ENCODE data around the gene C9orf85.

DNA sequence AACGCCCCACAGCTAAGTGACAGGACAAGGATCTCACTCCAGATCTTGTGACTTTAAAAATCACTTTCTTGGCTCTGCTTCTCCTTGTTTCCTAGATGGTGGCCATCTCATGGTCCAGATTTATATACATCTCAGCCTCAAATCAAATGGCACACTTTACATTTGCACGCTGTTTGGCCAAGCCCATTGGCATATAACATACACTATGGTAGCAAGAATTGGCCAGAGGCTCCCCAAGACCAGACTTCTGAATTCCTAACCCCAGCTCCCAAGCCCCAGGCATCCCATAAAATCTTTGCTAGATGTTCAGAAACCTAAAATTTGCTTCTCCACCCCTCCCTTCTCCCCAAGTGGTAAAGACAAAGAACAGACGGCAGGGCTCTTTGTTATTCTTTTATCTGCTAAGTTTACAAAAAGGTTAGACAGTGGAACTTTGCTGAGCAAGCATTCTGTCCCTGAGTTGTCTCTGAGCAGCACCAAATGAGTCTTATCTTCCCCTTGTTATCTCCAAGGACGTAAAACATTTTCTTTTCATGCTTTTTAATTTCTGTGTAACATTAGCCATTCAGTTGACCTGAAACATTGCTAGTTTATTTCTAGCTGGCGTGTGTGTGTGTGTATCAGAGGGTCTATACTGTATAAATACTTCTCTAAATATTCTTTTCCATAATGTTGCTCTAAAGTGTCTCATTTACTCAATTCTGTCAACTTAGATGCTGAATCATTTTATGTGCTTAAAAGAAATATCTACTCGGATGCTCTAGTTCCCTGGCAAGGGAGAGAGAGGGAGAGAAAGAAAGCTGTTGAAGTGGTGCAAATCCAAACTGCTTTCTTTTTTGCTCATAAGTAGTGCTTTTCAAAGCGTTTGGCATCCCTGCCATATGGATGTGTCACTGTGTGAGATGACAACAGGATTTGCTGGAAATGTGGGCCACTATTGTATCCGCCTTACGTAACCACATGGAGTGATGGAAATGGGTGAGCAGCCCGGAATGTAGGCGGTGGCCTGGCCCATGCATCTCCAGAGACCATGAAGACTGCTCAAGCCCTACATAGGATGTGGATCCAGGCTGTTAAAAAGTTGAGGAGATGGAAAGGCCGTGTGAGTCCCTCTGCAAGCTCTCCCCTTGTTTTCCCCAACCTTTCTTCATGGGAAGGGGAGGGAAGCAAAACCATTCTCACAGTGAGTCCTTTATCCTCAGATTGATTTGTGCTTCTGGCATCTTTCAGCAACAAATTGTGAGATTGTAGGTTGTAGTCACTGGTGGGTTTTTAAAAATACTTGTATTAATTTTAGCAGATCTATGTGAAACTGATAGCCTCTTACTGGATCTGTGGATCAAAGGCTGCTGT, 30.5 kb downstream of the TJP2 start:
- RRBS, result no CpG with 5 or more reads among the region's 12 CpGs

DNA sequence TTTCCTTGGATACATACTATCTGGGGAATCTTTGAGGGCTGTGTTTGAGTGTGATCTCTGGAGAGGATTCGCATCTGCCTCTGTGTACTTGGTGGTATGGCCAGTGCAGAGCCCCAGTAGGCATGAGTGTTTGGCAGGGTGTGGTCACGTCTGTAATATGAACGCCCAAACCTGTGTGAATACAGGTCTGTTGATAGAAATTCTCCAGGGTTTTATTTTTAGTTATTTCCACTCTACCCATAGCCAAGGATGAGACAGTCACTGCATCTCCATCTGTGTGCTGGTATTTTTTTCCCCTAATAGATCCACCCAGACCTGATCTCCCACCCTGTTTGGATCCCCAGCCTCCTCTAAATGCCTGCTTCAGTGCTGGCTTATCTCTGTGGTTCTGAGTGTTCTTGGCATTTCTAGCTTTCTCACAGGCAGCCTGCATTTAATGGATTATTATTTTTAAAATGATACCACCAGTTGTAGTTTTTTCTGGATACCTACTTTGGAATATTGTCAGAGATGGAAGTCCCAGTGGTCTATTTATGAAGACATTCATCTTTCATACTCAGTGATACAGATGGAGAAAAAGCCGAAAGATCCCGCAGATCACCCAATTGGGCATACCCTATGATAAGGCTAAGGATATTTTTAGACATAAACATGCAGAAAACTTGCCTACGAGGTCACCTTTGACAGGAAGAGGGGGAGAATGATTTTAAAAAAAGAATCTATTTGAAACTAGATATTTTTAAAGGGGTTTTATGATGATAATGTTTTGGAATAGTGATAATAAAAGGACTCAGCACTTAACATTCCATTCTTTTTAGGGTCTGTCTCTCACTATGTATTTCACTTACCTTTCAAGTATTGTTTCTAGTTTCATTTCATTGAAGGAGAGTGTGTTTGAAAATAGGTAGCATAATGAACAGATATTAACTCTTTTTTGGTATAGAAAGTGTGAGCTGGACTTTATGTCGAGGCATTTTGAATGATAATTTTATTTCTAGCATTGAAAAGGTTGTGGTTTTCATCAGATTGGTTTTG, 37.7 kb downstream of the TJP2 start:
- RRBS, result no CpG with 5 or more reads among the region's 7 CpGs

DNA sequence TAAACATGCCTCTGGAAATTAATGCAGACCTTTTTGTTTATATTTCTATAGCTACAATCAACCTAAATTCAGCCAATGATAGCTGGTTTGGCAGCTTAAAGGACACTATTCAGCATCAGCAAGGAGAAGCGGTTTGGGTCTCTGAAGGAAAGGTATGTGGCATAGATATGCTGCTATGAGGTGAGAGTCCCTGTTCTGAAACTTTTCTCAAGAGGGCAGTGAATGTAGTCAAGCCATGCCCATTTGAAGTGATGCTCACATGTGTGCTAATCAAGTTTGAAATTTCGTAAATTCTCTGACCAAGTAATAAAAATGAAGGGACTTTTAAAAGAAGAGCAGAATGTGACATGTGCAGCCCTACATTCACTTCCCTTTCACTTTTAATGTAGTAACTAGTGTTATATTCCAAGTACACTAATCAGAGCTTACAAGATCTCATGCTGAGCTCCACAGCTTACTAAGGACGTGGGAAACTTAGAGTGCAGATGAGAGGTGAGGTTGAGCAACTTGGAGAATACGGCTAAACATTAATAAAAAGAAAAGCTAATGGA, 72.6 kb downstream of the TJP2 start:
- RRBS, result no CpG with 5 or more reads among the region's 4 CpGs

DNA sequence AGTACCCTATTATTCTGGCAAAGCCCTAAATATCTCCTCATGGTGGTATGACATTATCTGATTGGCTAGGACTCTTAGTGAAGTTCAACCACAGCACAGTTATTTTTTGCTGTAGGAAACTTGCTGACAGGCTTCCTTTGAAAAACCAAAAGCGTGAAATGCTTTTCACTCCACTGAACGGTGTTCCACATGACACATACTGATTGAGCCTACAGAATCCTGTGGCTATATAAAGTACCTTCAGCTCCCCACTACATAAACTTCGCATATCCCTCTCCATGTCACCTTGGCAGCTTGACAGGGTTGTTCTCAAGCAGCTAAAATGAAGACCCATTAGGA, 91.7 kb downstream of the APBA1 start:
- RRBS, result no CpG with 5 or more reads among the region's 3 CpGs

DNA sequence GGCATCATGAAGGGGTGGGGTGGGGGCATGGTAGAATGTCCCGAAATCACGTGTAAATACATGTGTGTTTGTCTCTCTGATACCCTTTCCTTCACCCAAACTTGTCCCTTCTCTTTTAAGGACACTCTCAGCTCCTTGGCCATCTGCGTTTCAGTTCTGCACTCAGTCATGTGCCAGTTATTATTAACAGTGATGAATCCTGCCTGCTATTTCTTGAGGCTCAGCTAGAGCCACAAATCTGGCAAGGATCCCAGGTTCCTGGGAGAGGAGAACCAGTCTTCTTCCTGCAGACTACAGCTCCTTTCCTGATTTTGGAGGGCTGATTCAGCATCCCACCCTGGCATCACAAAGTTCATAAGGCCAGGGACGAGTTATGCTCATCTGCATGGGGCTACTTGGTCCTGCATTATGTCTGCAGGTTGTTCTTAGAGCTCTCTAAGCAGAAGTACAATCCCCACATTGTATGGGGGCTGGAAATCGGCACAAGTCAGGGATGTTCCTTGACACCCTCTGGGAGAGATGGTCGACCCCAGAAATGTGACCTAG, 5.6 kb downstream of the MAMDC2 start:
- RRBS, result no CpG with 5 or more reads among the region's 6 CpGs

DNA sequence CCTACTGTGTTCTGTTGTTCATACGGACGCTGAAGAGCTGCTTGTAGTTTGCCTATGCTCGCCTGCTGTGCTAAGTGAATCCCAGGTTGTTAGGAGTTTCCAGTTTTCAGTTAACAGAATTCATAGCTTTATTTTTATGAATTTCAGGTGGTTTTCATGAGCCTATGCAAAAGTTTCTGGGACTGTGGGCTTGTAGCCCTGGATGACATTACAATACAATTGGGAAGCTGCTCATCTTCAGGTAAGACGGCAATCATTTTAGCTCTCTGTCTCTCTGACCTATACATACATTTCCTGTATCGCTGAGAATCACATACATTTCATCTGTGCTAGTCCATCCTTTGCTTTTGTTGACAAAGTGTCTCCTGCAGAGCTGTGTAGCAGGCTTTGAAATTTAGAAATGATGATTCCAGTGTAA, 90.2 kb upstream of the SMC5 start:
- RRBS, result no CpG with 5 or more reads among the region's 5 CpGs

DNA sequence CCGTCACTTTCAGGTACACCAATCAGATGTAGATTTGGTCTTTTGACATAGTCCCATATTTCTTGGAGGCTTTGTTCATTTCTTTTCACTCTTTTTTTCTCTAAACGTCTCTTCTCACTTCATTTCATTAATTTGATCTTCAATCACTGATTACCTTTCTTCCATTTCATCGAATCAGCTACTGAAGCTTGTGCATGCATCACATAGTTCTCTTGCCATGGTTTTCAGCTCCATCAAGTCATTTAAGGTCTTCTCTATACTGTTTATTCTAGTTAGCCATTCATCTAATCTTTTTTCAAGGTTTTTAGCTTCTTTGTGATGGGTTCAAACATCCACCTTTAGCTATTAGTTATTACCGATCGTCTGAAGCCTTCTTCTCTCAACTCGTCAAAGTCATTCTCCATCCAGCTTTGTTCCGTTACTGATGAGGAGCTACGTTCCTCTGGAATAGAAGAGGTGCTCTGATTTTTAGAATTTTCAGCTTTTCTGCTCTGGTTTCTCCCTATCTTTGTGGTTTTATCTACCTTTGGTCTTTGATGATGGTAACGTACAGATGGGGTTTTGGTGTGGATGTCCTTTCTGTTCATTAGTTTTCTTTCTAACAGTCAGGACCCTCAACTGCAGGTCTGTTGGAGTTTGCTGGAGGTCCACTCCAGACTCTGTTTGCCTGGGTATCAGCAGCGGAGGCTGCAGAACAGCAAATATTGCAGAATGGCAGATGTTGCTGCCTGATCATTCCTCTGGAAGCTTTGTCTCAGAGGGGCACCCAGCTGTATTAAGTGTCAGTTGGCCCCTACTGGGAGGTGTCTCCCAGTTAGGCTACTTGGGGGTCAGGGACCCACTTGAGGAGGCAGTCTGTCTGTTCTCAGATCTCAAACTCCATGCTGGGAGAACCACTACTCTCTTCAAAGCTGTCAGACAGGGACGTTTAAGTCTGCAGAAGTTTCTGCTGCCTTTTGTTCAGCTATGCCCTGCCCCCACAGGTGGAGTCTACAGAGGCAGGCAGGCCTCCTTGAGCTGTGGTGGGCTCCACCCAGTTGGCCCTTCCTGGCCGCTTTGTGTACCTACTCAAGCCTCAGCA, 47.2 kb upstream of the SMC5 start:
- RRBS, result no CpG with 5 or more reads among the region's 12 CpGs

DNA sequence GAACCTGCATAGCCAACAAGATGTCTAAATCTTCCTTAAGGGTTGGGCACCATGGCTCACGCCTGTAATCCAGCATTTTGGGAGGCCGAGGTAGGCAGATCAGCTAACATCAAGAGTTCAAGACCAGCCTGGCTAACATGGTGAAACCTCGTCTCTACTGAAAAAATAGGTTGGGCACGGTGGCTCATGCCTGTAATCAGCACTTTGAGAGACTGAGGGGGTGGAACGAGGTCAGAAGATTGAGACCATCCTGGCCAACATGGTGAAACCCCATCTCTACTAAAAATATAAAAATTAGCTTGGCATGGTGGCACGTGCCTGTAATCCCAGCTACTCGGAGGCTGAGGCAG, 43.2 kb downstream of the SMC5 start:
- RRBS, result no CpG with 5 or more reads among the region's 7 CpGs

GRCh38 chr9:70409670-70410268, 4.7 kb downstream of the KLF9 start:
- RRBS, result no CpG with 5 or more reads among the region's 2 CpGs

DNA sequence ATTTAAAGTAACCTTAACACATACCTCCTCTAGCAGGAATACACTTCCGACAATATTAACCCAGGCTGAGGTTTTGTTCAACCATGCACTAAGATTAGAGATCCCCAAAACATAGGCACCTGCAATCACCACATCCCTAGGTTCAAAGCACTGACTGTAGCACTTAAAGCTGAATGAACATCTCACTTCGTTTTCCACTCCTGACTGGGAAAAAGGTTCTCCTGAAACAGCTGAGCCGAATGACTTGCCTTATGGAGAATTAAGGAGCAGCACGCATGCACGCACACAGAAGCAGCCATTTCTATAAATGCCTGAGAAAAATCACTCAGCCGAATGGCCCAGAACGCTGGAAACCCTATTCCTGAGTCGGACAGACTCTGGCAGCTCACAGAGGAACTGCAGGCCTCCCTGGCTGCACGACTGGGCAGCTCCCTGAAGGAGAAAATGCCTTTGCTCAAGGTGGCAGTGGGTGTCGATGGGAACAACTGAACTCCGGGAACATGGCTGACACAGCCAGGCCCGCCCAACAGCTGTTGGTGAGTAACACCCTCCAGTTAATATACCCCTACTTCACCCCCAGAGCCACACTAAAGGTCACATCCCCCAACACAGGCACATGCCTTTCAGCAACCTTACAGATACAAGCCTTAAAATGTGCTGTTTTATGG, 3.5 kb downstream of the KLF9 start:
- RRBS, result no CpG with 5 or more reads among the region's 12 CpGs

DNA sequence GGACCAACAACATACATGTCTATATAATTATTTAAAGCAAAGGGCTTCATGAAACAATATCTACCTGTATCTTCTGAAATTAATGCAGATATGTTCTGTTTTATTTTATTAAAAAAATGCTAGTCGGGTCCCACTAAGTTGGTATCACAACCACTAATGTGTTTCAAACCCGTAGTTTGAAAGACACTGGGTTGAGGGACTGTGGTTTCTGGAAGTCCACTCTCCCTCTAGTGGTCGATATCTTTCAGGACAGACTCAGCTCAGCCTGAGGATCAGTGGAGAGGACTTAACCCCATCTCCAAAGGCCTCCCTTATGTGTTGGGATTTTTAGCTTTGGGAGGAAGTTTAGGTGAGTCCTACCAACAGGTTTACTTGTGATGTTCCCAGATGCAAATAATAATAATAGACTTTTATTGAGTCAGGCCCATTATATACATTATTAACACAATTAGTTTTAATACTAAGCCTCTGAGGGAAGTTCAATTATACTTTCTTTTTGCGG, 70.1 kb upstream of the KLF9 start:
- RRBS, result no CpG with 5 or more reads among the region's 4 CpGs

DNA sequence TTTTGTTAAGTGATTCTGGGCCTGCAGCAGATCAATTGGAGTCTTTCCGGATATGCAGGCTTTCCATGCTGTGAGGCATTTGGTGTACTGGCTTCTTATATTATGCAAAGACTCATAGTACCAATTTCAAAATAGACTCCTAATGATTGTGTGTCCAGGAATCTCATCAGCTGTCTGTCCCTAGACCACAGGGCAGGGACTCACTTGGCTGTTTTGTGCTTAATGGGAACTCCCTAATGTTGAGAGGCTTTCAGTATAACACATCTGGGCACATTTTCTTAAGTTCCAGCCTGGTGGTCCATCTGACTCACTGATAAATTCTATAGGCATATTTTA, 180.1 kb upstream of the KLF9 start:
- RRBS, result no CpG with 5 or more reads among the region's 1 CpG

- RRBS, result no CpG with 5 or more reads among the region's 10 CpGs
Measured at GRCh38 chr9:71279040-71279787, 157.8 kb upstream of the TRPM3 start.

GRCh38 chr9:71692198-71692814, 76.0 kb downstream of the CEMIP2 start:
- RRBS, result no CpG with 5 or more reads among the region's 3 CpGs

DNA sequence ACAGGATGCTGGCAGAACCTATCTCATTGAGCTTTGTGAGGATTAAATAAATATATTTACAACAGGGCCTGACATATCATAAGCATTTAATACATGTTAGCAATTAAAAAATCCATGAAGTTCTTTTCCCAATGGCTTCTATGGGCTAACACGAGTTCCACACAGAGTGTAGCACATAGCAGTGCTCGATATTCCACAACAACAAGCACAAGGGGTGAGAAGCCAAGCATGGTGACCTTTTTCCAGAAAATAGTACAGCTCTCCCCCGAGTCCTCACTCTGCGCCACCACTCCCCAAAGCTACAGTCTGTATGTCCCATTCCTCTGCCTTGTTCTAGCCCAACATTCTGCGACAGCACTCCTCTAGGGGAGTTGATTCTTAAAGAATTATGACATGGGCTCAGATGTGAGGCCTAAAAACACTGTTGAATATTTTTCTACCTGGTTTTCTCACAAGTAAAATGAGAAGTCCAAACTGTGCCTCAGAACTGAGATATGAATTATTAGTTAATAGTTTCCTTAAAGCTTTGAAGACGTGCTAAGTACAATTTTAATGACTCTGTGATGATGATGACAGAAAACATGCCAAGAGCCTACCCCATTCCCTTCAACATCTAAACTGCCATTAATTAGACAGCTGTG, 54.4 kb downstream of the CEMIP2 start:
- RRBS, result no CpG with 5 or more reads among the region's 6 CpGs

DNA sequence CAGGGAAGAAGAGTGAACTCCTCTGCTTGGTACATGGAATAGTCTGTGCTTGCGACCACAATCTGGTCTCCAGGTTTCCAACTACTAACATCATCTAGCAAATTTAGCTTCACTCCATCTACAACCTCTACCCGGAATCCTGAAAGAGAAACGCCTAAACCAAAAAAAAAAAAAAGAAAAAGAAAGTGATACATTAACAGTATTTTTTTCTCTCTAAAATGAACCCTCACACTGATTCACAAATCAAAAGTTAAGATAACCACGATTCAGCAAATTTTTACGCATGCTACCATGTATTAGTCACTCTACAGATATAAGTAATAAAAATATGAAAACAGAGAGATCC, 33.5 kb downstream of the CEMIP2 start:
- RRBS, result no CpG with 5 or more reads among the region's 5 CpGs

GRCh38 chr9:71911376-71912243, at the start of gene C9orf85:
Gene C9orf85 (plus strand): TSS chr9:71911639.
- RRBS, result 1% methylated on average over 10 of the region's 37 CpGs

GRCh38 chr9:72349359-72349778, 15.6 kb downstream of the ZFAND5 start:
- RRBS, result no CpG with 5 or more reads among the region's 2 CpGs

GRCh38 chr9:72355764-72356629, 9.0 kb downstream of the ZFAND5 start:
- RRBS, result no CpG with 5 or more reads among the region's 10 CpGs

DNA sequence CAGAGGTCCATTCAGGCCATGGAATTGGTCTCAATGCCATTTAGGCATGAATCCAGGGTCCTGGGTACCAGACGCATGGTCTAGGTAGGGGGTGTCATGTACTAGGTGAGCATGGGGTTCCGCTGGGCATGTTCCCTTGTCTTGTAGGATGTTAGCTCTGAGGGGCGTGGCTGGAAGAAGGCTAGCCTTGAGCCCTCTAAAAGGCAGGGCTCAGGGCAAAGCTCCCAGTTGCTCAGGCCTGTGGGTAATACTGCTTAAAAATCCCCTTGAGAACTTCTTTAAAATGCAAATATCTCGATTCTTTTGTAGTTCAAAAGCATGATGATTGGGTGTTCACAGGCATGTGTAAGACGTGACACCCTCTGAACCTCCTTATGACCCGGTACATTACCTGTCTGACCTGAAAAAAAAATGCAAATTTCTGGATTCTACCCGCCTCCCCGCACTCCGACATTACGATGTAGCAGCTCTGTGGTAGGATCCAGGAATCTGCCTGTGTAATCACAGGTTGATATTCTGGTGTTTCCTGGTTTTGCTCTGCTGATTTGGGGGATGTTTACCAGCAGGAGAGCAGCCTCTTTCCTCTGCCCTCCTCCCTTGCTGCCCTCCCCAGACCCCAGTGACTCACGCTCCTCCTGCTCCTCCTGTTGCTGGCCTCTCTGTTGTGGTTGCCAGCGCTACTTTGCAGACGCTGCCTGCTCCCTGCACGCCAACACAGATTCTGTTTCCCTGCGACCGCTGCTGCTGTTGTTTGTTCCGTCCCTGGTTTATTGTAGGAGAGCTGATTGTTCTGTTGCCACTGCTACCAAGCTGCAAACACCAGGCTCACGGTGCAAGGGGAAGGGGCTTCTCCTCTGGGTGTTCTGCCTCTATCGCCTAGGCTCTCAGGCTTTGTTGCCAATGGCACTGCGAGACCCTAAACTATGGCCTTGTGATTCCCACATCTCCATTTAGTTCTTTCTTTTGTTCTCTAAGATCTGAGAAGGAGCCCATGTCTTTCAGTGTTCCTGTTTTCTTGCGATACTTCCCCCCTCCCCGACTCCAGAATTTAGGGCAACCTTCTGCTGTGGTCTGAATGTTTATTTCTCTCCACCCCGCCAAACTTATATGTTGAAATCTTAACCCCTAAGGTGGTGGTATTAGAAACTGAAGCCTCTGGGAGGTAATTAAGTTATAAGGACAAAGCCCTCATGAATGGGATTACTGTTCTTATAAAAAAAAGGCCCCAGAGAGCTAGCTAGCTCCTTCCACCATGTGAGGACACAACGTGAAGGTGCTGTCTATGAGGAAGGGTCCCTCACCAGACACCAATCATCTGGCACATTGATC, 6.0 kb downstream of the TMC1 start:
- RRBS, result no CpG with 5 or more reads among the region's 24 CpGs